SK-N-SH (cell line): Measurements from ENCODE around the gene ETS1.

DNA sequence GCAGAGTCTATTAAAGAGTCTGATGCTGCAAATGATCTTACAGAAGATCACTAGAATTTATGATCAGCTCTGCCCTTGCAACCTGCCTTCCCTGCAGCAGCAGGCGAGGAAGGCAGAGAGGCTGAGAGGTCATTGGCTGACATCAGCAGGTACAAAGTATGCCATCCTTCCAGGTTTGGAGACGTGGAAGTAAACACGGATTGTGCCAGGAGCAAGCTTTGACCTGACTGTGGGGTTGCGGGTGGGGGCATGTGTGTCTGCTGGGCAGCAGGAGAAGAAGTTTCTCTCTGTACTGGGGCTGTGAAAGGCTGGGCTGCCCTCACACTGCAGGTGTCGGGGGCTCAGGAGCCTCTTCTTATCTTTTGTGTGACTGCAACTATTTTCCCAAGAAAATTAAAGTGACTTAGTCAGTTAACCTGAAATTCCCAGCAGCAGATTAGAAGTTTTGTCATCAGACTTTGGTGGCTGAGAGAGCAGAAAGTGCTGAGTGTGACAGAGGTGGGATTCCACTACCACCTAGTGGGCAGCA lies 566.0 kb downstream of the ETS1 start:
- RRBS: no CpG with 5 or more reads among the region's 5 CpGs
CAGE:
- cytosol, long polyA plus RNA: no peak
- long polyA plus RNA: no peak
- nucleus, long polyA plus RNA: no peak

DNA sequence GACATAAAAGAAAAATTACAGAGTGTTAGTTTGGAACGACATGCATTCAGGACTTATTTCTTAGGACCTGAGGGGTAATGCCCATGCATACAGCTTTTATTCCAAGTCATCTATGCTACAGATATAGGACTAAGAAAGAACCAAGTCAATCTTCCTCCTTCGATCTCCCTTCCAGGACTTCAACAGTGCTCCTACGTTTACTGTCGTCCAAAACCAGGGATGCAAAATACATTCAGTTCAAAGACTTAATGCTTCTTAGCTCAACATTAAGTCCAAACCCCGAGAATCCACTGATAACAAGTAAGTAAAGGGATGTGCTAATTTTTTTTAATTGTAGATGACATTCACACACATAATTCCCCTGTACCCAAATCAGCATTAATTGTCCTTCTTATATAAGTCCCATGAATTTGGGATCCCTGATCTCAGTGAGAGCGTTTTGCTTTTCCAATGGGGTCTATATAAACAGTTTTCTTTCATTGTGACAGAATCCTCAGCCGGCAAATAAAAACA lies 126.1 kb downstream of the ETS1 start:
- RRBS: no CpG with 5 or more reads among the region's 7 CpGs
CAGE:
- cytosol, long polyA plus RNA: no peak
- long polyA plus RNA: no peak
- nucleus, long polyA plus RNA: no peak

DNA sequence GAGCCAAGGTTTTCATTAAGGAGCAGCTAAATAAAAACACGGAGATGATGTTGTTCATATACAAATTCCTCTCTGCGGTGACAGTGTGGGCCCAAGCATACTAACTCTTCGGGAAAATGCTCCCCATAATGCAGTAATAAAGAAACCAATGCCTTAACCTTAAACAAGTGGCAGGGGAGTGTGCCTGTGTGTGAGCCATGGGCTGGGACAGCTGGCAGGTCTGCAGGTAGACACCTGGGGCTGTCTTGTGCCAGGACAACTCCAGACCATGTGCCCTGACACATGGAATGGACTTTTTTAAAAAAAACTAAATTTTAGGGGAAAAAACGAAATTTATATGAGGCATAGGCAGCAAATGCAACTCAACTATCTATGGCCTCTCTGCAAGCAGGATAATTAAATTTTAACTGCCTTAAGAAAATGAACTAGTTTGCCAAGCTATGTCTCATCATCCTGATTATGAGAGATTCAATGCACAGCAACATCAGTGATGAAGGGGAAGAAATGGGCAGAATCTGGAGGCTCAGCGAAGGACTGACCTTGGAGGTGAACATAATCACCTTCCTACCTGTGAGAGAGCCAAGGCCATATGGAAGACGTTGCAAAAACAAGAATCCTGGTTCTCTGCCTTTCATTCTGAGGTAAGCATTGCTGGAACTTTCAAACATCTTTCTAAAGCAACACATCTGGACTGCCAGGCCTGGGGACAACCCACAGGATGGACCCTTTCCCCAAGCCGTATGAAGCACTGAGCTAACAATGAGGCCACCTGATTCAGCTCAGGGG lies 70.7 kb downstream of the ETS1 start:
- RRBS: no CpG with 5 or more reads among the region's 7 CpGs
CAGE:
- cytosol, long polyA plus RNA: no peak
- long polyA plus RNA: no peak
- nucleus, long polyA plus RNA: no peak

DNA sequence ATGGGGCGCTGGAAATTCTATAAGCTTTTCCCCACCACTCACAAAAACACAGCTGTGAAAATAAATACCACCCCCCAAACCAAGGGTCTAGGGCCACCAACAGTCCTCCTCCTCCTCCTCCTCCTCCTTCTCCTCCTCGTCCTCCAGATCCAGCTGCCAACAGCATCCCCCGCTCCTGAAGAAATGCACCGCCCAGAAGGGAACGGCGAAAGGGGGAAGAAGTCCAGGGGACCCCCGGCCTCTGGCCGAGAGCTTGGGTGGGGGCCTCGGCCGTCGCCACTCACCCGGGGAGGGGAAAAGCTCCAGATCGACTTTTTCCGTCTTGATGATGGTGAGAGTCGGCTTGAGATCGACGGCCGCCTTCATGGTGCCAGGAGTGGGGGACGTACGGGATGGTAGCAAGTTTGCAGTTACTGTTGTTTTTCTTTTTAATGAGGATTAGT lies 65.7 kb downstream of the ETS1 start:
- RRBS: 9% methylated on average over 8 of the region's 20 CpGs
CAGE:
- cytosol, long polyA plus RNA: no peak
- long polyA plus RNA: no peak
- nucleus, long polyA plus RNA: no peak

GRCh38 chr11:128544010-128544383 lies 43.4 kb downstream of the ETS1 start:
CAGE:
- cytosol, long polyA plus RNA: no peak
- long polyA plus RNA: no peak
- nucleus, long polyA plus RNA: no peak

GRCh38 chr11:128550813-128551388 lies 36.5 kb downstream of the ETS1 start:
- RRBS: no CpG with 5 or more reads among the region's 5 CpGs
CAGE:
- cytosol, long polyA plus RNA: no peak
- long polyA plus RNA: no peak
- nucleus, long polyA plus RNA: no peak

DNA sequence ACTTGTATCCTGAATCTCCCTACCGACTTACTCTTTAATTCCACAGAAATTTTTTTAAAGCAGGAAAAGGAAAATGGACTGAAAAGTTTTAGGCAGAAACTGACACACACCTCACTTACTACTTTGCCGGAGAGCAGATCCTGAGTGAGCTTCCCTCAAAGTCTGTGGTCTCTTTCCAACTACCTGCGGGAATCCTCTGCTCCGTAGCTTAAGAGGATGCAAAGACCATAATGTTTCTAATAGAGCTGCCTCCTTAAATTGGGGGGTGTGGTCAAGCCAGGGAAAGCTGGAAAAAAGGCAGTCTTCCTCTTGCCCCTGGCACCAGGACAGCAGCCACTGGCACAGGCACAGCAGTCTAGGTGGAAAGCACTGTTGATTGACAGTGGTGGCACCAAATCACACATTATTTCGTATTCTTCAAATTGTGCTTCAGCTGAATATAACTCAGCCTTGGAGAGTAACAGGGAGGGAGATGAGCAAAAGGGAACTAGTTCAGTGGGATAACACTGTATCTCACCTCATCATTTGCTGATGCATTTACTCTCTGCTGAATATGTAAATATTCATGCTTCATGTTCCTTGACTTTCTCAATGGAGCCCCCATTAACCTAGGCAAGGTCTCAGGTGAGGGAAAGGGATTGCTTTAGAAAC lies at the start of gene ETS1:
ETS1 (minus strand) TSS at position 181 of the 651 bp plus-strand sequence.
- RRBS: no CpG with 5 or more reads among the region's 5 CpGs
CAGE:
- cytosol, long polyA plus RNA: no peak
- long polyA plus RNA: no peak
- nucleus, long polyA plus RNA: no peak

DNA sequence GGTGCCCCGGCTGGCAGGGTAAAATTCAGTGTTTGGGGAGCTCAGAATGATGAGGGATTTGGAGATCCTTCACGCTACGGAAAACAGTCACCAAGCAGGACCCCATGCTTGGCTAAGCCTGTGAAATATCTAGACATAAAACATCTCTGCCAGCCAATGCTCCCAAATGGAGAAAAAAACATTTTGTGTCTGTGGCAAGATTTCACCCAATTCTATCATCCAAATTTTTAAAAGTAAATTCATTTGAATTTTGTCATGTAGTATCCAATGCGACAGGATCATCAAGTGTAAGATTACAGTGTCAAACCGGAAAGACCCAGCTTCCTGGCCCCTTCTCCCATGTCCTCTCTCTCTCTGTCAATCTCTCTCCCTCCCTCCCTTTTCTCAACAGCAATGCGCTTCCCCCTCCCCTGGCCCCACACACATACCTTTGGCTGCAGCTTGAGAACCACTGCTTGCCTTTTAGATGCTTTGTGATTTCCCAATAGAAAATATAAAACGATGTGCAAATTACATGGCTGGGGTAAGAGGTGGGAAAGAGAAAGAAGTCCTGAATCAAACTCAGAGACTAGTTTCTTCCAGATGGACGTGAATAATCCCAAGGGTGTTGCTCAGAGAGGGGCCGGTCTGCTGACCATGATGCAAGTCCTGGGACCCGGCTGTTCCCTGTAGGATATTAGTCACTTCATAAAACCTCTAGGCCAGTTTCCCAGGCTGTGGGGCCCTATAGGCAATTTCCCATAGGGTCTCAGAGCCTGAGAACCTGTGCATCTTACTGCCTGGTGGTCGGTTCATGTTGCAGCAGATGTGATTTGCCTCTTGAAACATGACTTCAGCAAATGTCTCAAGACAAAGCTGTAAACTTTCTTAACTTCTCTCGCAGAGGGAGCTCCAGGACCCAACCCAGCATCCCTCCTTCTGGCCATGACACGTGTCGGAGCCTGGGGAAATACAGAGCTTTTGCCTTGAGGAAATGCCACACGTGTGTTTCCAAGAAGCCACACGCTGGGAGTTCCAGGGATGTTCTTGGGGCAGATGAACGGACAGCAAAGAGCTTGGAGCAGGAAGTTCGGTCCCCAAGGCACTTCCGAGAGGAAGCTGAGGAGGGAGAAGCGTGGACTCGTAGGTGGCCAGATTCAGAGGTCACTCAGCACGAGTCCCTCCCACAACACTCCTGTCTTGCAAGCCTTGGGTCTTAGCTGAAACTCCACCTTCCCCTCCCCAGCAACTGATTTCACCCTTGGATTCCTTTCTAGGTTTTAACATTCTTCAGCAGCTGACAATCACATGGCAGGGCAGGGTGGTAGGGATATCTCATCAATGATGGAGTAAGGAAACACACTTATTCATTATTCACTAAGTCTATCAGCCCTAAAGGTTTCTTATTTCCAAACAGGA lies 34.4 kb upstream of the ETS1 start:
- RRBS: no CpG with 5 or more reads among the region's 22 CpGs
CAGE:
- cytosol, long polyA plus RNA: no peak
- long polyA plus RNA: no peak
- nucleus, long polyA plus RNA: no peak

GRCh38 chr11:128630313-128630705 lies 43.0 kb upstream of the ETS1 start:
- RRBS: no CpG with 5 or more reads among the region's 7 CpGs
CAGE:
- cytosol, long polyA plus RNA: no peak
- long polyA plus RNA: no peak
- nucleus, long polyA plus RNA: no peak

GRCh38 chr11:128695533-128696748 lies 2.1 kb downstream of the FLI1 start:
- RRBS: no CpG with 5 or more reads among the region's 10 CpGs
CAGE:
- cytosol, long polyA plus RNA: no peak
- long polyA plus RNA: no peak
- nucleus, long polyA plus RNA: no peak

DNA sequence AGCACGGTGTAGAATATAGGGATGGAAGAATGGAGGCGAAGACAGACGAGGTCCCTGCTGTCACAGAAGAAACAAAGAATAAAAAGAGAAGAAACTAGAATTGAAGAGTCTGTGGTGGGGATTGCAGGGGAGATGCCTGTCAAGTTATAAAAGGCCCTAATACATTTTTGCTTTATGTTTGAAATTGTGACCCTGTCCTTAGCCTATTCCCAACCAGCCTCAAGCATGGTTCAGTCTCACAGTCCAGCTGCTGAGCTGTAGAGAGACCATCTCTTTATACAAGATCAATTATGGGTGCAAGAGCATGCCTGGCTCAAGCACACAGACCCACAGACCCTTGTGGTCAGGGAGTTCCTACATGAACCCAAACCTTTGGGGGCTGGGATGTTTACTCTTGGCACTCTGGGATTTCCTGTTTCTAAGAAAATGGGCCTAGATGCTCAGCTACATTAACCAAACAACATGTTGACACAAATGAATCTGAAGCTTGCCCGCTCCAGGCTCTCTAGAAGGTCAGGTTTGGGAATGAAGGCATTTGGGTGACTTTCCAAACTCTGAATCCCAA lies 27.5 kb downstream of the FLI1 start:
- RRBS: no CpG with 5 or more reads among the region's 4 CpGs
CAGE:
- cytosol, long polyA plus RNA: no peak
- long polyA plus RNA: no peak
- nucleus, long polyA plus RNA: no peak

DNA sequence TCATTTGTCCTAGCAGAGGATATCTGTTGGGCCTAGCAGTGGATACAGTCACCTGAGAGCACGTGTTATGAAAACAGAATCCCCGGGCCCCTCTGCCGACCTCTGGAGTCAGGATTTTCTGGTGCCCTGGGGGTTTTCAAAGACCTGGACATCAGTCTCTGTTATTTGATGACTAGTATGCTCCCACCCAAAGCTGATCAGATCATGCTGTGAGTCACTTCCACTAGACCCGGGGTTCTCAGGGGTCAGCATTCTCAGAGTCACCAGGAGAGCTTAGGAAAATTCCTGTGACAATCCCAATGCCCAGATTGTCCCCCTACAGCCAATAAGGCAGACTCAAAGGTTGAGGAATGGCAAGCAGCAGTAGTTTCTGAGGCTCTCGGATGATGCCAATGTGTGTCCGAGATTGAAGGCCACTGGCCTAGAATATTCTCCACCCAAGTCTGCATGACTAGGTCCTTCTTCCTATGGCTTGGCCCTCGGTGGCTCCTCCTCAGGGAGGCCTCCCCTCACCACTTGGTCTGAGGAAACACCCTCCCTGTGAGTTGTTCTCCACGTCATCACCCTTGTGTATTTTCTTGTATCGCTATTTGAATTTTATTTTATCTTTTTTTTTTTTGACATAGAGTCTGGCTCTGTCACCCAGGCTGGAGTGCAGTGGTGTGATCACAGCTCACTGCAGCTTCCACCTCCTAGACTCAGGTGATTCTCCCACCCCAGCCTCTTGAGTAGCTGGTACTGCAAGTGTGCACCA lies 38.5 kb downstream of the KCNJ1 start:
- RRBS: no CpG with 5 or more reads among the region's 9 CpGs
CAGE:
- cytosol, long polyA plus RNA: no peak
- long polyA plus RNA: no peak
- nucleus, long polyA plus RNA: no peak

DNA sequence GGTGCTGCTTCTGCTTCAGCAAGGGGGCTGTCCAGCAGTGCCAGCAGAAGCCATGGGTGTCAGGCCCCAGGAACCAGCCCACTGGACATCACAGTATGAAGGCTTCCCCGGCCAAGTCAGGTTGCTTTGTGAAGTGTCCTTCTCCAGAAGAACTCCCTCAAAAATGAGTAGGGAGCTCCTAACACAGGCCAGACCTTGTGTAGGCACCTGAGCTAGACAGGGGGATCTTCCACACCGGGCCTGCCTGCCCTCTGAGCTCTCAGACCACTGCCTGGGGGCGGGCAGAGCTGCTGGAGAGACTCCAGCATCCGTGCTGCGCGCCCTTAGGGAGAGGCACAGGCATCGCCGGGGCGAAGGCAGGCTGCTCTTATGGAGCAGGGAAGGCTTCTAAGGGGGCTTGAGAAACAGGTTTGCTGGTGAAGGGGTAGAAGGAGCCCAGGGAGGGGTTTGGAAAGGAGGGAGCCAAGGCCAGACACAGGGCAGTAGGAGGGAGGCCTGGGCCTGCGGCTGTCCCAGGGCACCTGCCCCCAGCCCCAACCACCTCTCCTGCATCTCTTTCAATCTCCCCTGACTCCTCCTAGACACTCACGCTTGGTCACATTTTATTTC lies 4.4 kb downstream of the KCNJ5 start:
- RRBS: 86% methylated on average over 5 of the region's 11 CpGs
CAGE:
- cytosol, long polyA plus RNA: no peak
- long polyA plus RNA: no peak
- nucleus, long polyA plus RNA: no peak

DNA sequence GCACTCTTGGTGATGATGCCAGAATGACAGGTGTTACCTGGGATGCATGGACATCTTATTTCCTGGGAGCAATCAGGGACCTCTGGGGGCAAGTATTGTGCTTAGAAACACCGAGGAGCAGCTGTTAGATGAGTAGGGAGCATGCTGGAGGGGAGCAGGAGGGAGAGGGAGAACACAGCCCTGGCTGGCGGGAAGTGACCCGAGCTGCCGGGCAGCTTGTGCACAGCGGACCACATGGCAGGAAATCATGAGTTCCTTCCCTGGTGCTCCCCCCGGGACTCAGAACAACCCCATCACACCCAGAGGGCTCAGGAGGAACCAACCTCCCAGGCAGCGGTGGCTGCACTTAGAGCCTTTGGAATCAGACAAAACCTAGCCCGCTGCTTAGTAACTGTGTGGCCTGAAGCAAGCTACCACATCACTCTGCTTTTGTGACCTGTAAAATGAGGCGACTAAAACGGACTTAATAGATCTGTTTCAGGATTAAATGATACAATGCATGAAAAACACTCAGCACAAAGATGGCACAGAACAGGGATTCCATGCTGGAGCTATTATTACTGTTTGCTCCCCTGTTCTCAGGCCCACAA lies 12.6 kb downstream of the KCNJ5 start:
- RRBS: 67% methylated on average over 3 of the region's 10 CpGs
CAGE:
- cytosol, long polyA plus RNA: no peak
- long polyA plus RNA: no peak
- nucleus, long polyA plus RNA: no peak

DNA sequence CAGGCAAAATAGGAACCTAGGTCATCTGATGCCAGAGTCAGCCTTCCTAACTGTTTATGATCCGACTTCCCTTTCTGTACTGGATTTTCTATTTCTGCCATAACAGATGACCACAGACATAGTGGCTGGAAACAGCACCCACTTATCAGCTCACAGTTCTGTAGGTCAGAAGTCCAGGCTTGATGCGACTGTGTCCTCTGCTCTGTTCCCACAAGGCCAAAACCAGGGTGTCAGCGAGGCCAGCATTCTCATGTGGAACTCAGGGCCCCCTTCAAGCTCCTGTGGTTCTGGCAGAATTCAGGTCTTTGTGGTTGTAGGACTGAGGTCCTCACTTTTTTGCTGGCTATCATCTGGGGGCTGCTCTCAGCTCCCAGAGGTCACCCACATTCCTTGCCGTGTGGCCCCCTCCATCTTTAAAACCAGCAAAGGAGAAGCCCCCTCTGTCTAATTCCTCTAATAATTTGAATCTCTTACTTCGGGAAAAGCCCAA lies 15.1 kb downstream of the KCNJ5 start:
- RRBS: no CpG with 5 or more reads among the region's 5 CpGs
CAGE:
- cytosol, long polyA plus RNA: no peak
- long polyA plus RNA: no peak
- nucleus, long polyA plus RNA: no peak

DNA sequence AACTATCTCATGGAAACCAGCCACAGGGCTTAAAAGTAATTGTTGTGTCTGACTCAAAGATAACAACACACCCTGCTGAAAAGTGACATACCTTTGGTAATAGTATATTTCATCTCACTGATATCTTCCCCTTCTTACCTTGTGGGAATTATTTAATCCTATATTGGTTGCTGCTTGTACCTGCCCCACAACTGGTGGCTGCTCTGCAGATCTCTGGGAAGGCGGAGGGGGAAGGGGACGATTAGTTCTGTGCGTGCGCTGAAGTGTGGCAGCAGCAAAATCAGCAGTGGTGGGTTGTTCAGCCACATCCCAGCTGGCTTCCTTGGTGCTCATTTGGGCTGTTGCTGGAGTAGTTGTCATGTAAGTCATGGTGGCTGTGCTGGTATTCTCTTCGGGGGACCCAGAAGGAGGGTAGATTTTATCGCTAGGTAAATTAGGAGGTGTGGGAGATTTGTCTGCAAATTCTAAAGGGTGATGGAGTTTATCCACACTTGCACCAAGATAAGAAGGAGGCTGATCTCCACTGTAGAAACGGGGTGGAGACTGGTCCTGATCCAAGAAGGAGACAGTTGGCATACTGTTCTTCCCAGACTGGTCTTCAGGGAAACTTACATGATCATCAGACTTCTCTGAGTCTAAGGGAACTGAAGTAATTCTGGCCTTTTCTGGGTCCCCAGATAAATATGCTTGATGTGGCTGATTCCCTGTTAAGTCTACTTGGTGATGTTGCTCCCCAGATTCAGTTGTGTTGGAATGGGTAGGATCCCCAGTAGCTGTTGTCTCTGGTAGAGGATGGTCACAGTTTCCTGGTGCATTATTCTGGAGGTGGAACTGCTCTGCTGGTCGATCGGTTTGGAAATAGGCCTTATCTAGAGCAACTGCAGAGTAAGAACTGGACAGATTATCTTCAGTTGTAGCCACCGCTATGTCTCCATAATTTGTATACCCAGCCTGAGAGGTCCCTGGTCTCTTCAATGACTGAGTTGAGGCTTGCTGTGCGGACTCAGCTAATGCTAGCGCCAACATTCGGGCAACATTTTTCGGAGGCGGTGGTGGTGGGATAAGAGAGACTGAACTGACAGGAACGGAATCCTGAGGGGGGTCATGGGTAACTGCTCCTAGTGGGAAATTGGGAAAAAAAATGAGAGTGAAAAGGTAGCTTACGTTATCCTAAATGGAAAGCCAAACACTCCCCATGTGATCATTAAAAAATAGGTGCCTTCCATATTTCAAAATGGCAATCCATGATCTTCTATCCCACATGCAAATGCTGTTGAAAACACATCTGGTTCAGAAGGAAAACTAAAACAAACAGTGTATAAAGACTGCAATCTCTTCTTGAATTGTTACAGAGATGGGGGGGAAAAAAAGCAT lies 30.1 kb upstream of the TP53AIP1 start:
- RRBS: no CpG with 5 or more reads among the region's 17 CpGs
CAGE:
- cytosol, long polyA plus RNA: no peak
- long polyA plus RNA: no peak
- nucleus, long polyA plus RNA: no peak

GRCh38 chr11:129202856-129203216 lies 10.7 kb upstream of the ARHGAP32 start:
- RRBS: no CpG with 5 or more reads among the region's 6 CpGs
CAGE:
- cytosol, long polyA plus RNA: no peak
- long polyA plus RNA: no peak
- nucleus, long polyA plus RNA: no peak

DNA sequence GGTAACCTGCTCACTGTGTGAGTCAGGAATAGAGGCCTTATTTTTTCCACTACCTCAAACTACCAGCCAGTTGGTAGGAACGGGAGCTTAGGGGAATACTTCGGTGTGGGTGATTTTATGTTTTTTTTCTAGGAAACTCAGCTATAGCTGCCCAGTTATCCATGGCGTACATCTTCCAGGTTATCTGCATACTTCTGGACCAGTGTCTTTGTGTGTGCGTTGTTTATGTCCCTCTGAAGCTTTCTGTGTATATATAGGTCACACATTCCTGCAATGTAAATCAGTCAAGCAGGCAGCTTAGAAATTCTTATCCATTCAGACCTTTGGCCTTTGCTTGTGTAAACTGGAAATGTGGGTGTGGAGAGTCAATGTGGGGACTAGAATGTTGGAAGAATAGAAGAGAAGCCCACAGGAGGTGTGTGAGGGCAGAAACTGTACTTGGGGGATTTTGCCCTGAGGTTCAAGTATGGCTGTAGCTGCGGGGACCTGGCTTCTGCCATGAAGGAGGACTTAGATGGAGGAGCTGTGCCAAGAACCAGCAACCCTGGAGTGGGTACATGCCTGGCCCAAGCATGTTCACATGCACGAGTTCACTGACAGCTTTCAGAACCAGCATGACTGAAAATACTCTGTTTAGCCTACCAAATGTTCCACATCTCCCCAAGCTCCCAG lies 51.8 kb downstream of the BARX2 start:
- RRBS: no CpG with 5 or more reads among the region's 6 CpGs
CAGE:
- cytosol, long polyA plus RNA: no peak
- long polyA plus RNA: no peak
- nucleus, long polyA plus RNA: no peak

DNA sequence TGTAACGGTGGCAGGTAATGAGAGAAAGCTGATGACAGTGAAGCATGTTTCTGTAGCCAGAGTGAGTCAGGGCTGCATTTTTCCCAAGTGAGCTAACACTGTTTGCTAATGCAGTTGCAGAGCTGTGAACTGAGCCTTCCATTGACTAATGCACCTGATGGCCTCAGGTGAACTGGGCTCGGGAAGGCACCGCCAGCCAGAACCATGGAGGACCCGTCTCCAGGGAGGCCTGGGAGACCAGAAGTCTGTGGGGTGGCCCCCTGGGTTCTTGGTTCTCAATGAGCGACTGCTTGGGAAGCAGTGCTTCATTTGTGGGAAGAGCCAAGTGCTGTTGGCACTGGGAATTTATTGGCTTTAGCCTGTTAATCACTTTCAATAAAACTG lies 64.5 kb downstream of the BARX2 start:
- RRBS: no CpG with 5 or more reads among the region's 5 CpGs
CAGE:
- cytosol, long polyA plus RNA: no peak
- long polyA plus RNA: no peak
- nucleus, long polyA plus RNA: no peak

GRCh38 chr11:129643032-129643991 lies 172.3 kb upstream of the TMEM45B start:
- RRBS: no CpG with 5 or more reads among the region's 10 CpGs
CAGE:
- cytosol, long polyA plus RNA: no peak
- long polyA plus RNA: no peak
- nucleus, long polyA plus RNA: no peak